Colon Carcinoma Metastatic in the Lung (tissue), 2 donors: Measurements from ENCODE around the gene CARS2.

DNA sequence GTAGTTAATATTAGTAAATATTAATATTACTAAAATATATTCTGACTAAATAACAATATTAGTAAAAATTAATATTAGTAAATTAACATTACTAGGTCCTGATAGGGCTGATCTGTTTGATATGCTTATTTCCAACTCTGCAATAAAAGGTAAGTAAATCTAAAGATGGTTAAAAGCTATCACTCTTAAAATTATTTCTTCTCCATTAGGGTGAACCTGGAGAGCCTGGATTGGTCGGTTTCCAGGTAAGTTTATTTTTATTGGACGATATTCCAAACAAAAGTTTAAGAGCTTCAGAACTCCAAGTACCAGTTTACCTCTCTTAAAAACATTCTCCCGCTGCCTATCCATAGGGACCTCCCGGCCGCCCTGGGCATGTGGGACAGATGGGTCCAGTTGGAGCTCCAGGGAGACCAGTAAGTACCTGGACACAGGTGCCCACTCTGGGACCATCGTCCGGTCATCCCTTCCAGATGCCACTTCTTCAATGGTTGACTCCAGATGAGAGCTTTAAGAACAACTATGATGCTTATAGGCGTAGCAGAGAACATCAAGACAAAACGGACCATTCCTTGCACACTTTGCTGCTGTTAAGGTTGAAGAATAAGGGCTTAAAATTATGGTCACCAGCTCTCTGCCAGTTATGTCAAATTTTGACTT, 123.2 kb downstream of the COL4A2 start:
- PRO-cap, 2 experiments = no peak in any of the 2 experiments

DNA sequence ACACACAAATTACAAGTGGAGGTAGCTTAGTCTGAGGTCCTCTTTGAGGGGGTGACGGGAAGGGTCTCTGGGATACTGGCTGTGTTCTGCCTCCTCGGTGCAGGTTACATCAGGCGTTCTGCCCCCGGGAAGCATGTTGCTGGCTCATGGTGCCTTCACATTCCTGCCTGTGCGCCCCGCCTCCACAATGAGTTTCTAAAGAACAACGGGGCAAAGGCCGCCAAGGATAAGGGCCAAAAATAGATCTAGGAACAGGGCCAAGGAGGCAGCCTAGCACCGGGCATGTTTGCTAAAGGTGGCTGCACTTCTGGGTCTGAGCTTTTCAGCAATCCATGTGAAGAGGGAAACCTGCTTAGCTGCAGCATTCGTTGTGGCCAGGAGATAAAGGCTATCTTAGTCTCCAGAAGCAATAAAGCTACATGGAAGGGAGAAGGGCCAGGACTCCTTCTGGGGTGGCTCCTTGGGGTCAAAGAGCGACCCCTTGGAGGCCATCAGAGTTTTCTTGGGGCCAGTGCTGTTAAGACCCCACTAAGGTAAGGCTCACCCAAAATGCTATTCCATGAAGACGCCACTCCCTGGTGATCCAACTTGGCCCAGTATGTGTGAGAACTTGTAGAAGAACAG, 54.3 kb downstream of the RAB20 start:
- PRO-cap, 2 experiments = peak in 2 of 2 experiments; most common plus-strand start position 283 of the sequence (in 1); most common minus-strand start position 169 of the sequence (in 1)

- PRO-cap, 2 experiments = no peak in any of the 2 experiments
These were observed 51.5 kb downstream of the RAB20 start for GRCh38 chr13:110509987-110510549.

- PRO-cap, 2 experiments = peak in 1 of 2 experiments; most common minus-strand start chr13:110538823 (in 1)
These were observed 22.8 kb downstream of the RAB20 start for GRCh38 chr13:110538507-110539361.

GRCh38 chr13:110544611-110545271, 16.8 kb downstream of the RAB20 start:
- PRO-cap, 2 experiments = no peak in any of the 2 experiments

DNA sequence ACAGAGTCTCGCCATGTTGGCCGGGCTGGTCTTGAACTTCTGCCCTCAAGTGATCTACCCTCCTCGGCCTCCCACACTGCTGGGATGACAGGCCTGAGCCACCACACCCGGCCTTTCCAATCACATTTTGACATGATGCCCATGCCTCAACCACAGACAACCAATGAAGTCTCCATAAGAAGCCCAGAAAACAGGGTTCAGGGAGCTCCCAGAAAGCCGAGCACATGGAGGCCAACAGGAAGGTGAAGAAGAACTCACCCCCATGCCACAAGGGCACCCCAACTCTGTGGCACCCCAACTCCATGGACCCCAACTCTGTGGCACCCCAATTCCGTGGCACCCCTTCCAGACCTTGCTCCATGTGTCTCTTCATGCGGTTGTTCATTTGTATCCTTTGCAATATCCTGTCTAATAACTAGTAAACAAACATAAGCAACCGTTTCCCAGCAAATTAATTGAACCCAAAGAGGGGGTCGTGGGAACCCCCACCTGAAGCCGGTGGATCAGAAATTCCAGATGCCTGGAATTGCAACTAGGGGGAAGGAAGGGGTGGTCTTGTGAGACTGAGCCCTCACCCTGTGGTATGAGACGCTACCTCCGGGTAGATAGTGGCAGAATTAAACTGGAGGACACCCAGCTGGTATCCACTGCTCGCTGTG, 11.5 kb downstream of the RAB20 start:
- PRO-cap, 2 experiments = no peak in any of the 2 experiments

DNA sequence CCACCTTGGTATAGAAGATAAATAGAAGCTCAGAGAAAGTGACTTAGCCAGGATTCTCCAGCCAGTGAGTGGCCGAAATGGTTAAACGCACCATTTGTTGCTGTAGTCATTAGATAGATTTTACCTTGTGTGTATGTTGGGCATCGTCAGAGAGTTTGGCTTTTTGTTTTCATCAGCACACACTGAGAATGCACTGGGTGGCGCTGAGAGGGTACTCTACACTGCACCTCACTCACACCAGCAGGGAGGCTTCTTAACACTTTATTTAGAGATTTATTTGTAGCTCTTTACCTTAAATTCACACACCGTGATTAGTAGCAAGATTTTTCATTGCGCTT, 1.4 kb downstream of the NAXD start:
- PRO-cap, 2 experiments = no peak in any of the 2 experiments

GRCh38 chr13:110617075-110617691, 1.8 kb downstream of the NAXD start:
- PRO-cap, 2 experiments = no peak in any of the 2 experiments

GRCh38 chr13:110638553-110639594, 23.5 kb downstream of the NAXD start:
- PRO-cap, 2 experiments = no peak in any of the 2 experiments

- PRO-cap, 2 experiments = peak in 2 of 2 experiments; most common plus-strand start chr13:110706417 (in 1); most common minus-strand start chr13:110706106 (in 1)
These were observed at the start of gene CARS2 for GRCh38 chr13:110705717-110706657. Gene CARS2 (minus strand): TSS chr13:110706116.

DNA sequence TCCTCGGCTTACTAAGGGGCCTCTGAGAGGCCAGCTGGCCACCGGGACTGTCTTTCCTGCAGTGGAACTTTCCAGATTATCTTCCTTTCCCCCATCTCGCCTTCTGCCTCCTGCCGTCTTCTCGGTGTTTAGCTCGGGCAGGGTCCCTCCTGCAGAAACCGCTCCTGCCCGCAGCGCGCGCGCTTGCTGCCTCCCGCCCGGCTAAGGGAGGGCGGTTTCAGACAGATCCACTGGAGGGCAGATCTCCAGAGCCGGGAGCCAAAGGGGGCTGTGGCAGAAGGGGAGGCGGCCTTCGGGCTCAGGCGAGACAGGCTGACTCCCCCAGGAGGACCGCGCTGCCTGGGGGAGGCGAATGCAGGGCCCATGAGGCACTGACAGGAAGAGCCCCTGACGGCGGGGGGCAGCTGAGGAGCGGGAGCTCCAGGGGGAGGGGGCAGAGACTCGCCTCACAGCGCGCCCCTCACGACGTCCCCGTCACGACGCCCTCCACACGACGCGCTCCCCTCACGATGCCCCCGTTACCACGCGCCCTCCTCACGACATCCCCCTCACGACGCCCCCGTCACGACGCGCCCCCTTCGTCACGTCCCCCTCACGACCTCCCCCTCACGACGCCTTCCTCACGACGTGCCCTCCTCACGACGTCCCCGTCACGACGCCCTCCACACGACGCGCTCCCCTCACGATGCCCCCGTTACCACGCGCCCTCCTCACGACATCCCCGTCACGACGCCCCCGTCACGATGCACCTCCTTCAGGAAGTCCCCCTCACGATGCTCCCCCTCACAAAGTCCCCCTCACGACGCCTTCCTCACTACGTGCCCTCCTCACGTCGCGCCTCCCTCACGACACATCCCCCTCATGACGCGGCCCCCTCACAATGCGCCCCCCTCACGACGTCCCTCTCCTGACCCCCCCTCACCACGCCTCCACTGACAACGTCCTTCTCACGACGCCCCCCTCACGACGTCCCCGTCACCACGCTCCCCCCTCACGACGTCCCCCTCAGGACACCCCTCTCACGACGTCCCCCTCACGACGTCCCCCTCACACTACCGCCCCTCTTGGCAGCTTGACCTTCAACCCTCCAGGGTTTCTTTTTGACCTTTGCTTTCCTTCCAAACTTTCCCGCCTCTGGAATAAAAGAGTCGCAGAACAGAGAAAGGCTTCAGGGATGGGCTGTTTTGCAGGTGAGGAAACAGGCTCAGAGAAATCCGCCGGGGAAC, 99.5 kb downstream of the ING1 start:
- PRO-cap, 2 experiments = no peak in any of the 2 experiments

DNA sequence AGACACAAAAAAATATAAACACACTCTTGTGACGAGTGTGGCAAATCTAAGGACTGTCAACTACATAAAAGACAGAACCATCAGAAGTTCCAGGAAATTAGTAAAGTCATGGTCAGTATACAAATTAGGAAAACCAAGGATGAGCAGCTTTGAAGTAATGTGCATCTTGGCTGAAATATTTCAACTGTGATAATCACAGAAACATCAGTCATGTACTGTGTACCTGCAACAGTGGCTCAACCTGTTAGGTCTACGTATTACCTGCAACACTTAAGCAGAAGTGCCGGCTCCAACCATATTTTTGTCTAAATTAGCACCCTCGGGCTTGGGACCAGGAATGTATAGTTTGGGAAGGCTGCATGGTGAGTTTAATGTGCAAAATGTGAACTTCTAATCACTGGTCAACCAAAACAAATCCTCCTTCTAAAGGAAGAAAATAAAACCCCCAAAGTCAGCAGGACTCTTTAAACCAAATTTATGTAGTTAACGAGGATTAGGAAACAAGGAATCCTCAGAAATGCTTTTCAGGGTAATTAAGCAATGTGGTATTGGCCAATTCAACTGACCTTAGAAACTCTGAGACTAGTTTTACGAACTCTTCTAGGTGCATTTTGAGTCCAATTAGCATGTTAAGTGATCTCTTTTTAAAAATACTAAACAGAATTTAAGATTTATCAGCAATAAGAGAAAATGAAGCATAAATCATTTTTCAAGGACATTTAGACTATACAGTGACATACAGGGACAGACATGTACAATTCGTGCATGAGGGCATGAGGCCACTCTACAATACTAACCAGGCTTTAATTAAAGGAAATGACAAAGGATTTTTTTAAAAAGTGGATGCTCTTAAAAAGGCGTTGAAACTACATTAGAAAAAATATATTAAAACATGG, 24.2 kb downstream of the ANKRD10 start:
- PRO-cap, 2 experiments = no peak in any of the 2 experiments

DNA sequence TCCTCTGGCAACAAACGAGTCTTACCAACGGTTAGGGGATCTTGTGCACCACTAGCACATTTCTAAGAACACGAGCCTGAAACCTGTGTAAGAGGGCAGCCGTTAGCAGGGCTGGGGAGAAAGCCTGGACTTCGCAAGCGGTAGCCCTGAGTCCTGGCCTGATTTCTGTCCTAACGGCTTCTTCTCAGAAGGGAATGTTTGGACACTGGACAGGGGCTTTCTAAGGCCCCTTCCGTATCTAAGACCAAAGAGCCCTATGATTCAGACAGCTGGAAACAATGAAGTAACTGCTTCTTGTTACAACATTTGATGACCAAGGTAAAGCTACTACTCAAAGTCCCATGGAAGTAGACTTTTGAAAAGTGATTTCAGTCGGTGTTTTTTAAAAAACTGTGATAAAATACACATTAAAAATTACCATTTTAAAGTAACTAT, 2.2 kb downstream of the ANKRD10 start:
- PRO-cap, 2 experiments = peak in 2 of 2 experiments; most common plus-strand start position 302 of the sequence (in 2); most common minus-strand start position 165 of the sequence (in 1)

DNA sequence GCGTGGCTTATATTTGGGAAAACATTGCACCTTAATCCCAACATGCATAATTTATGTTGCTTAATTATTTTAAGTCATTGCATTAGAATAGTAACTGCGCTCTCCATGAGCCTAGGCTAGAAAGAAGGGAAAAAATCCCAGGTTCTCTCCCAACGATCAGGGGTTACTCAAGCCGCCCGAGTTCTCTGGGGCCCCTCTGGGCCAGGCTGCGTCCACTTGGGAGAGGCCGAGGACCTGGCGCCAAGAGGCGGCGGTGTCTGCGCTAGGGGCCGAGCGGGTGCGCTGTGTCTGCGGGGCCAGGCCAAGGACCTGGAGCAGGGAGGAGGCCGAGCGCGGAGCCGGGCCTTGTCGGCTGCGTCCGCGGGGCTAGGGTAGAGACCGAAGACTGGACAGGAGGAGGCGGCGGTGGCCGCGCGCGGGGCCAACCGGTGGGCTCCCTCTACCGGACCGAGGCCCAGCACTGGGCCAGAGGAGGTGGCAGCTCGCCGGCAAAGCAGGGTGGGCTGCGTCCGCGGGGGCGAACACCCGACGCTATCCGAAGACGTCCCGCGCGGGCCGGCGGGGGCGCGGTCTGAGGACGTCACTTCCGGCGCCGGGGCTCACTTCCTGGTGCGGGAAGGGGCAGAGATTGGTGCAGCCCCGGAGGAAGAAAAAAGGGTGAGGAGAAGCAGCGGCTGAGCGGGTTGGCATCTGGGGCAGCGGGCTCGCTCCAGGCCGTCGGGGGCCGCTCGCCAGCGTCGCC, 38.1 kb downstream of the ARHGEF7 start:
- PRO-cap, 2 experiments = peak in 2 of 2 experiments; most common plus-strand start position 329 of the sequence (in 2); most common minus-strand start position 573 of the sequence (in 2)

DNA sequence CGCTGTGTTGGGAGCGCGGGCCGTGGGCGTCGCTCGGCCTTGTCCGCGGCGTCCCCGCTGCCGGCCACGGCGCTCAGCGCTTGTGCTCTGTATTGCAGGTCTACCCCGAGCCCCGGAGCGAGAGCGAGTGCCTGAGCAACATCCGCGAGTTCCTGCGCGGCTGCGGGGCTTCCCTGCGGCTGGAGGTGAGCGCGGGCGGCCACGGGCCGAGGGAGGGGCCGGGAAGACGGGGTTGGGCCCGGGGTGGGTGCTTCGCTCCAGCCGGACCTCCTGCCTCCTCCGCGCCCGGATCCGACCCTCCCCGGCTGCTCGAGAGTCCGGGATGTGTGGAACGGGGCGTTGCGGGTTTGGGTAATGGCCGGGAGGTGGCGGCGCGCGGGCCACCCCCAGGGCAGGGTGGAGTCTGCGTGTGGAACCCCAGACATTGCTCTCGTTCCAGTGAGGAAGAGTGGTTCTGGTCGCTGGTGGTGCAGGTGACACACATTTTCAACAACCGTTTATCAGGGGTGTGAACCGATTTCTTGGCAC, 38.8 kb downstream of the ARHGEF7 start:
- PRO-cap, 2 experiments = peak in 1 of 2 experiments; most common plus-strand start position 451 of the sequence (in 1); most common minus-strand start position 326 of the sequence (in 1)

DNA sequence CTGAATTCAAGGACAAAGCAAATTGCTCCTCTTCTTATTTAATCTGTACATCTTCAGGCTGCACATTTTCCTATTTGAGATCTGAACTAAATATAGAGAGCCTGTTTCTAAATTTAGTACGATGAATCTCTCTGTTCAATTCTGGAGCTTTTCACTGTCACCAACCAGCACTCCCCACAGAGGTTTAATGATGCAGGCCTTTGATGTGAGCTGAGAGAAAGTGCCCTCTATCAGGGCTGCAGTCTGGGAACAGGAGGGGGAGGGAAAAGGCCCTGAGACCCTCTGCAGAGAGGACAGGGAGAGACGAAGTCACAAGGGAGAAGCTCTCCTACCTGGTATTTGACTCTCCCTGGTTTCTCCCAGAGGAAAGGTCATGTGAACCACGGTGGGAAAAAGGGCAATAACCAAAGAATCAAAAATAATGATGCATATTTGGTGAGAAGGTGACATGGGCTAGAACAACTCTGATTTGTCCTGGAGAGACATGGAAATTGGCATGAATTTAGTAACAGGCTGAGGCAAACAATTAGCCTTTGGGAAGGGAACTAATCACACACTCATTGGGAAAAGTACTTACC, 206.7 kb upstream of the SOX1 start:
- PRO-cap, 2 experiments = no peak in any of the 2 experiments

DNA sequence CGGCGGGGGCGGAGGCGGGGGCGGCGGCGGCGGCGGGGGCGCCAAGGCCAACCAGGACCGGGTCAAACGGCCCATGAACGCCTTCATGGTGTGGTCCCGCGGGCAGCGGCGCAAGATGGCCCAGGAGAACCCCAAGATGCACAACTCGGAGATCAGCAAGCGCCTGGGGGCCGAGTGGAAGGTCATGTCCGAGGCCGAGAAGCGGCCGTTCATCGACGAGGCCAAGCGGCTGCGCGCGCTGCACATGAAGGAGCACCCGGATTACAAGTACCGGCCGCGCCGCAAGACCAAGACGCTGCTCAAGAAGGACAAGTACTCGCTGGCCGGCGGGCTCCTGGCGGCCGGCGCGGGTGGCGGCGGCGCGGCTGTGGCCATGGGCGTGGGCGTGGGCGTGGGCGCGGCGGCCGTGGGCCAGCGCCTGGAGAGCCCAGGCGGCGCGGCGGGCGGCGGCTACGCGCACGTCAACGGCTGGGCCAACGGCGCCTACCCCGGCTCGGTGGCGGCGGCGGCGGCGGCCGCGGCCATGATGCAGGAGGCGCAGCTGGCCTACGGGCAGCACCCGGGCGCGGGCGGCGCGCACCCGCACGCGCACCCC, 896 bp downstream of the SOX1 start:
- PRO-cap, 2 experiments = peak in 1 of 2 experiments; most common plus-strand start position 511 of the sequence (in 1); most common minus-strand start position 466 of the sequence (in 1)

- PRO-cap, 2 experiments = peak in 1 of 2 experiments; most common plus-strand start chr13:112113626 (in 1)
These were observed 46.5 kb downstream of the SOX1 start for GRCh38 chr13:112113500-112113846.

- PRO-cap, 2 experiments = no peak in any of the 2 experiments
These were observed 137.9 kb downstream of the SOX1 start for GRCh38 chr13:112204801-112205388.

DNA sequence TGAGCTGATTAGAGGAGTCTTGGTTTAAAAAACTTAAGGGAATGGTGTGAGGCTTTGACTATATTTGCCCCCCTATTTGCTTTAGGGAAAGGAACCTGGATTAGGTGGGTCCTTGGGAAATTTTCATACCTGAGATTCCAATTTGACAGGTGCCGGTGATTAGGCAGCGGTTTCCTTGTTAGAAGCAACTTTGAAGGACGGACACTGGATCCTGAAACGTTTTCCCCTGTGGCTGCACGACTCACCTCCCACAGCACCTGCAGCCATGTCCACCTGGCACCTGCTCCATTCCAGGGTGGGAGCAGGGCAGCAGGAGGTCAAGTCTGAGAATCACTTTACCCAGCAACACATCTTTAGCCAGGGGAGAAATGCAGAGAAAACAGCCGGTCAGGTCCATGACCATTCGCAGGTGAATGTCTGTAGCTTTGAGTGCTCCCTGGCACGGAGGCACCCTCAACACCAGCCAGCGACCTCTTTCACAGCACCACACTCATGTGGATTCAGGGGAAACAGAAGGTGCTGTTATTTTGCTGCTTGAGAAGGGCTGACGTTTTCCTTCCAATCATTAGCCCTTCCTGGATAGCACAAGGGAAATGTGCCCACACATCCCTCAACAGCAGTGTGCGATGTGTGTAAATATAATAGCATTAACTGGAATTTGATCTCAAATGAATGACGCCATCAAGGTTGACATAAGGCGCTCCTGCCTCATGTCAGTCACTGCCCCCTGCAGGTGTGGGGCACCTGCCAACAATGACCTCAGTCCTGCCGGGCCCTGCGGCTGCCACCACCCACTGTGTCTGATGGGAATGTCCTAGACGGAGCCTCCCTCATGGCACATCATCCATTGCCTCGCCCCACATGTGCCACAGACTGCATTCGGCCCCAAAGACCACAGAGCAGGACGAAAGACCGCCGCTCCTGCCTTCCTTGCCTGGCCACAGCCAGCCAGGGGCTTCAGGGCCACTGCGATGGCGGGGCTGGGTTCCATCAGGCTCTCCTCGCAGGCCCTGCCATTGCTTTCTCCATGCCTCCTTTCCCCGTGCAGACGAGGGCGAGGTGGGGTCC, 146.3 kb downstream of the SOX1 start:
- PRO-cap, 2 experiments = no peak in any of the 2 experiments